Peripheral blood mononuclear cell (primary cell): ENCODE data around the gene DENND10.

DNA sequence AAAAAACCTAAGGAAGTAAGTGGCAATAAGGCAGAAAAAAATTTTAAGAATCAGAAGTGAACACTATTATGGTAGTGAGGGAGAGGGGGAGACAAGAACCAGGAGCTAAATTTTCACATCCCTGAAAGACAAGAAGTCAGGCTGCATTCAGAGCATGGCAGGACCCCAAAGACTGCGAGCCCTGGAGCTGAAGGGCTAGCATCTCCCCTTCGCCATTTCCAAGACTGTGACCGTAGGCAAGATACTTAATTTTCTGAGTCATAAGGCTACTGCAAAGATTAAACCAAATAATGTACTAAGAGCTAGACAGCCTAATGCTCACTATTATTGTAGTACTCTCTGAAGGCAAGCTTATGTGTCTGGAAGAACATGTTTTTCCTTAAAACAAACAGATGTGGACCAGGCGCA is 14.1 kb downstream of the EIF3A start:
- PRO-cap, 8 experiments = peak in 4 of 8 experiments; most common minus-strand start position 171 of the sequence (in 4)

GRCh38 chr10:119103780-119104743 is at the start of gene DENND10:
DENND10 (plus strand) TSS chr10:119104113.
- PRO-cap, 8 experiments = peak in 8 of 8 experiments; most common plus-strand start chr10:119104117 (in 7)

GRCh38 chr10:119233213-119234395 is 26.2 kb downstream of the GRK5 start:
- PRO-cap, 8 experiments = no peak in any of the 8 experiments

DNA sequence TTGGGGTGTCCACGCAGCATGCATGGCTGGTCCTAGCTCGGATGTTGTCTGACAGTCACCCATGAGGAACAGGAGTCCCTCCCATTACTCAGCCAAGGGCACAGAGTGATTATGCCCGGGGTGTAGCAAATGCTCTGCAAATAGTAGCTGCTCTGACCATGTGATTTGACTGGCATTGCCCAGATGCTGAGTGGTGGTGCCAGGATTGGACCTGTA is 150.7 kb downstream of the GRK5 start:
- PRO-cap, 8 experiments = no peak in any of the 8 experiments

- PRO-cap, 8 experiments = no peak in any of the 8 experiments
Observed at GRCh38 chr10:119370218-119370889, 163.0 kb downstream of the GRK5 start.

DNA sequence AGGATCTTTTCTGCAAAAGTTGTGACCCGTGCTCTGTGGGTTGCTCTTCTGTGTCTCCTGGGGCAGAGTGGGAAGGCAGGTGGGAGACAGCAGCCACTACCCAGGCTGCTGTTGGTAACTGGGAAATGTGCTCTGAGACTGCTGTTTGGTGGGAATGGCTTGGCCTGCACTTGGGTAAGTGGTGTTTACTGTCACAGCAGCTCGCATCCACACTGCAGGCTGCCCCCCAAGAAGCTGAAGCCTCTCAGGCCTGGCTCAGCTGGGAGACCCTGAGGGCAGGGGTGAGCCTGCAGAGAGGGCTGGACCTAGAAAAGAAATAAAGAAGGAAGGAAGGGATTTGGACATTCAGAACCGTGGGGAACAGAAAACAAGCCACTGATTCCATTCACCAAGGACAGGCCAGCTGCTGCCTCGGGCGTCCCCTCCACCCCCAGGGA is 121.0 kb downstream of the RGS10 start:
- PRO-cap, 8 experiments = no peak in any of the 8 experiments

- PRO-cap, 8 experiments = no peak in any of the 8 experiments
Observed at GRCh38 chr10:119441223-119441836, 101.2 kb downstream of the RGS10 start.

DNA sequence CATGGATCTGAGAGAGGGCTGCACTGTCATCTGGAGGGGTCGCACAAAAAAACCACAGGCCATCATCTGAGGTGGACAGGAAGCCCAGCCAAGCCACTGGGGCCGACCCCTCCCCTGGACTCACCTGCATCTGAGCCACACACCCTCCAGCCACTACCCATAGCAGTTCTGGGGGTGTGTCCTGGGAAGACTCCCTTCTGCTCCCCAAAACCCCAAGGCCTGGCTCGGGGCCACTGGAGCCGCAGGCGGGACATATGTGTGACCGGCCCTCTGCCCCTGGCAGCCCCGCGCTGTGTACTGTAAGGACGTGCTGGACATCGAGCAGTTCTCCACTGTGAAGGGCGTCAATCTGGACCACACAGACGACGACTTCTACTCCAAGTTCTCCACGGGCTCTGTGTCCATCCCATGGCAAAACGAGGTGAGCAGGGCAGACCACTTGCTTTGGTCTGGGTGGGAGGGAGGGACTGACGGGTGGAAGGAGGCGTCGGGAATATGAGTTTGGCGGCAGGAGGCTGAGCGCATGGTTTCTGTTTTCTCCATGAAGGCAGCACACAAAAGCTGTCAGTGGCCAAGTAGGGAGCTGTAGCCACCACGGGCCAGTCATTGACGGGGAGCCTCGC is 90.0 kb downstream of the RGS10 start:
- PRO-cap, 8 experiments = no peak in any of the 8 experiments

DNA sequence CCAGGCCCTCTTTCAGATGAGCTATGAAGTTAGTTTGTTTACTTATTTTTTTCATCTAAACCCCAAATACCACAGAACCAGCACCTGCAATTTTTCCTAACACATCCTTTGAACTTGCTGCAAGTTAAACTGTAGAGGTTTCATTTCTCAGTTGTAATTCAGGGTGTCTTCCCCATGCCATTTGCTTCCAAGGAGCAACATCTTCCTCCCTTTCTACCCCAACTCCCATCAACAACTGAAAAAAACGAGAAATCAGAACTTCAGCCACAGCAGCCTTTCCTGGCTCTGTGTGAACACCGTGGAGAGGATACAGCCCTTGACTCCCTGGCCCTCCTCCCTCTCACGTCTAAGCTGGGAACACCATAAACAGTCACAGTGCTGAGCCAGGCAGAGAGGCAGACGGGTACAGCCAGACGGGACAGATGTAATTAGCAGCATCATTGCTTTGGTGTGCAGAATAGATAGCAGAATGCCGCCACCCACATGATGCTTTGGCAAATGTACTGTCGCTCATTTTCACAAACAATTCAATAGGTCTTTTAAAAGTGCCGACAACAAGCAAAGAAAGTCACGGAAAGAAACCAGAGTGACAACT is 63.6 kb downstream of the RGS10 start:
- PRO-cap, 8 experiments = no peak in any of the 8 experiments

- PRO-cap, 8 experiments = peak in 4 of 8 experiments; most common plus-strand start chr10:119541789 (in 4); most common minus-strand start chr10:119541788 (in 1)
Observed at GRCh38 chr10:119541371-119541940, 1.1 kb downstream of the RGS10 start.

DNA sequence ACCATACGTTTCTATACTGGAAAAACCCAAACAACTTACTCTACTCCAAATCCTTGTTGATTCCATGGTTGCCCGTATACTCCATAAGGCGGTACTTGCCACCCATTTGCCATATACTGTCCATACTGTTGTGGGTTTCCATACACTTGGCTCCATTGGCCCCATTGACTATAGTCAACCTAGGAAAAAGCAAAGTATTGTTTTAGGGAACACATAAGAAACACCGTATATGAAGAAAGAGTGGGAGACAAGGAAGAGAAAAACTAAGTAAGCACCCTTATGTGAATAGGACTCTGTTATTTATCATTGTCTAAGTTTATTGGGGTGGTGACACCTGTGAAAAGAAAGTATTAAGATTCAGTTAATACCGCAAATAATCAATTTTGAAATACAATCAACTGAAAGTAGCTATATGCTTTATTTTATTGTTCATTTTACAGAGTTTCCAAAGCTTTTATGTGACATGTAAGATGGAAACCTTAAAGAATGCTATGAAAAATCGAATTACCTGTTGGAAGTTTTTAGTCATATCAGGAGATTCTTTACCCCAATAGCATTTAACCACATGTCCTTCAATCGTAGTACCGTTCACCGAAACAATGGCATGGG is 20.1 kb downstream of the TIAL1 start:
- PRO-cap, 8 experiments = no peak in any of the 8 experiments

DNA sequence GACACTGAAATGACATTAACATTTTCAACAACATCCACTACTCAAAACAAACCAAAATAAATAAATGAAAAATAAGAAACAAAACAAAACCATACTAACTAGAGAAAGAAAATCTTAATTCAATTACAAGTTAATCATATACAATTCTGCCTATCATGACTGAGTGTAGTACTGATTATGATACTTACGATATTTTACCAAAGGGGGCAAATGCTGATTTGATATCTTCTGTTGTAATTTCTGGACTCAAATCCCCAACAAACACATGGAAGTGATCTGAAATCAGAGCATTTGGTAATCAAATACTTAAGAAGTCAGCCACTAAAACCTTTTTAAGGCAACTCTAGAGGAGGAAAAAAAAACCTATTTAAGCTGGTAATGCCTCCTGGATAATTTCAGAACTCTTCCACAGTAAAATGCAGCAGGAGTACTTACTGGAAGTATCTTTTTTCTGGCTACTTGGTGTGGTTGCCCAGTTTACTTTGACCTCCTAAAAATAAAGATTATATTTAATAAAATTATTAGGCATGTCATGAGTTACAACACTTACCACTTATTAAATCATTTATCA is 14.9 kb downstream of the TIAL1 start:
- PRO-cap, 8 experiments = no peak in any of the 8 experiments

DNA sequence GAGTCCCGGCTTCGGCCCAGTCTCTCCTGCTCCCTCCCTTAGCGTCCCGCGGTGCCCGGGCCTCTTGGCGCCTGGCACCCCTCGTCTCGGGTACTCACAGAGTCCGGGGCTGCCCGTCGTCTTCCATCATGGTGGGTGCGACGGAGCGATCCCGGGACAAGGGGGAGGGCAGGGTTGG is 539 bp downstream of the TIAL1 start:
- PRO-cap, 8 experiments = peak in 1 of 8 experiments; most common plus-strand start position 99 of the sequence (in 1); most common minus-strand start position 89 of the sequence (in 1)

GRCh38 chr10:119665888-119666389 is 14.8 kb downstream of the BAG3 start:
- PRO-cap, 8 experiments = no peak in any of the 8 experiments

- PRO-cap, 8 experiments = no peak in any of the 8 experiments
Observed at GRCh38 chr10:119849333-119849879, 23.2 kb downstream of the MCMBP start.

- PRO-cap, 8 experiments = no peak in any of the 8 experiments
Observed at GRCh38 chr10:120355054-120355408, 102.0 kb upstream of the PLPP4 start.

DNA sequence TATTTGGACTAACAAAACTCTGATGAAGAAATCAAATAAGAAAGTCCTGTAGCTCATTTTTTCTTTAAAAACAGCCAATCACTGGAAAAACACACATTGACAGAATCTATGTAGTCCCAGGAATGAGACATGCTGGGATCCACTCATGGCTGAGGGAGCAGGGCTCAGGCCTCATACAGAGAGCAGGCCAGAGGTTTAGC is 13.0 kb upstream of the WDR11 start:
- PRO-cap, 8 experiments = no peak in any of the 8 experiments

DNA sequence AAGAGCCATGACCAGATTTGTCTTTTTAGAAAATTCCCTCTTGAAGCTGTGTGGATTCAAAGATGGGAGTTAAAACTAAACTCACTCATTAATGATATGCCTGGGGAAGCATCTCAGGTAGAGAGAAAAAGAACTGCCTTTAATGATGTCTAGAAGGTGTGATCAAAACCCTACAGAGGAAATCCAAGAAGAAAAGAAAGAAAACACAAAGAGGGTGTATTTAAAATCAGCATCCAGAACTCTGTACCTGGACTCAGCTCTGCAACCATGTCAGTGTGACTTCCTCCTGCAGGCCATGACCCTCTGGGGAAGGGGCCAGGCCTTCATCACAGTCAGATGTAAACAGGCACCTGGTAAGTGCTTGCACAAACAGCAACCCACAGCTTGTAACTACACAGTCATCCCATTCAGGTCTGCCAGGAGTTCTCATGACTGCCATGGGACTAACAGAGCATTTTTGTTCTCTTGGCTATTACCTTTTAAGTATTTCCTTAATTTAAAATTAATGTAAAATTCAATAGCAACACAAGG is 307.6 kb downstream of the WDR11 start:
- PRO-cap, 8 experiments = no peak in any of the 8 experiments

GRCh38 chr10:121594523-121595030 is 3.7 kb downstream of the FGFR2 start:
- PRO-cap, 8 experiments = no peak in any of the 8 experiments

- PRO-cap, 8 experiments = no peak in any of the 8 experiments
Observed at GRCh38 chr10:121959147-121959842, 15.7 kb downstream of the NSMCE4A start.